Mucosa of descending colon (tissue), 1 donor: ENCODE measurements around a stretch of chr1.

DNA sequence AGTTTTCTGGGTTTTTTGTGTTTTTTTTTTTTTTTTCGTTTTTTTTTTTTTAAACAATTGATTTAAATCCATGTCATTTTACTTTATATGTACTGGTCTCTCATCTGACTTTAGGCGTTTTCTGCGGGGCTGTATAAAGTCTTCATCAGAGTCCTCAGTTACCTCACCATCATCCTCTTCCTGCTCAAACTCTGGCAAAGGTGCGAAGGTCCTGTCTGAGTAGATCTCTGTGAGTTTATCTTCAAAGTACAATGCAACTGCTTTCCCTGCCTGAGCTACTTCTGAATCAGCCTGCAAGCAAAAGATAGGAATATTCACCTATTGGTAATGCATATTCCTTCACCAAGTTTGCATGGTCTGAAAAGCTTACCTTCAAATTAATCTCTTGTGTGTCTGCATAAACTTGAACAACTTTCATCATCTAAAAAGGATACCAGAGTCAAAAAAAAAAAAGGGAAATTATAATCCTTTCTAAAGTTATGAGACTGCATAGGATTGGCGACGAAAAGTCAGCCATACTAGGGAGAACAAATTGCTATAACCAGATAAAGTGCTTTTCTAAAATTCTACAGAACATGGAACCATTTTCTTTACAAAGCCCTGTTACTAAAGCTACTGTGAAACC, 113.3 kb downstream of the TRIM33 start:
- PRO-cap = no peak

DNA sequence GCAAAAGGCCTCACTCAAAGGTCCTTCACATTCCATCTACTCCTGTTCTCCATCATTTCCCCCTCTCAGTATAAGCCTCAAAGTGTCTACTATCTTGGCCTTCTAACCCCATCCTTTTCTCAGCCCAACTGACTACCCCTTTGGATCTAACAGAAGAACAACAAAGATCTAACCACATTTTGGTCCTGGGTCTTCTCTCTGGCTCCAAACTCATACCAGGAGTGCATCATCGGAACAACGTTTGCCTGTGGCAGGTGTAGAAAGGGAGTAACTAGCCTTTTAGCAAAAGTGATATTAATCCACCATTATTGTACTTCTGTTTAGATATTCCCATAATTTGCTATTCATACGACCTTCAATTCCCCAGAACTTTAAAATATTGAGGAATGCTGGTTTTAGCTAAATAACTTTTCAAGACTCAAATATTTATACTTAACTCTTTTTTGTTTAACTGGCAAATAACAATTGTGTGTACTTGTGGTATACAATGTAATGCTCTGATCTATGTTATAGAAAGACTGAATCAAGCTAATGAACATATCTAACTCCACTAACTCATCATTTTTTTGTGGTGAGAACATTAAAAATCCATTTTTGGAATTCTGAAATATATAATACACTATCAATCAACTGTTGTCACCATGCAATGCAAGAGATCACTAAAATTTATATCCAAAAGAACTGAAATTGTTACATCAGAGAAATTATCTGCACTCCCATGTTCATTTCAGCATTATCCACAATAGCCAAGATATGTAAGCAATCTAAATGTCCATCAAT, 90.6 kb downstream of the TRIM33 start:
- PRO-cap = no peak

DNA sequence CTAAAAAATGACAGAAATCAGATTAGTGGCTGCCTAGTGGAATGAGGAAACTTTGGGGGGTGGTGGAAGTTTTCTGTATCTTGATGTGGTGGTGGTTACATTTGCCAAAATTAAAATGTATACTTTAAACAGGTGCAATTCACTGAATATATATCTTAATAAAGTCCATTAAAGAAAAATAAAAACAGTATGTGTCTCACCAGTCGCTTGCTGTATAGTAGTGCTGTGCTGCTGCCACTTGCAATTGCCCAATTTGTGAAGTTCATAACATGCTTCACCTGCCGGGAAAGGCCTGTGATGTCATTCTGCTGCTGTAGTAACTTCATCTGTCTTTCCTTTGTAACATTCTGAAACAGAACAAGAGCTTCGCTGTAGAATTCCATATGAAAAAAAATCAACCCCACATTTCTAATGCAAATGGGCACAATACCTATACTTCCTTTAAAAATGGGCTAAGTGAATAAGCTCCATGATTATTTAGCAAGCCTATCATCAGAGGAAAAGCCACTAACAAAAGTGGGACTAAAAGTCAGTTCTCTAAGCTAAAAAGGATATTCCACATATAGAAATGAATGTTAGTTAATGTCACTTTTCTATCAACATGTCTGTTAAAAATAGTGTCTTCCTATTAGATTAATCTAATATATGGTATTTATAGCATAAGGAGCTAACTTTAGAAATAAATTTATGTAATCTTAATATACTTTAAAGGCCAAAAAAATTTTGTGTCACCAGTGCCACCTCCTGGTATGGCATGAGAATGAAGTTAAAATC, 83.3 kb downstream of the TRIM33 start:
- PRO-cap = no peak

DNA sequence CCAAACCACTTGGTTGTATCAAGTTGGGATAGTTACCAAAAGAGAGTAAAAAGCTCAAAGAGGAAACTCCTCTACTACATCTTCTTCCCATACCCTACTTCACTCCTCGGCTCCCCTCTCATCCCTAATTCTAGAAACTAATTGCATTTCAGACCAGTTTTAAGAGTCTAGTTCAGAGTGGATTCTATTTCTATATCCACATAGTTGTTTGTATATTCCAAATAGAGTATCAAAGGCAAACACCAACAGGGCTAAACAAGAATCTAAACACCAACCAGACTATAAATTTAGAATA, 29.8 kb upstream of the BCAS2 start:
- PRO-cap = no peak

- PRO-cap = no peak
Observed at GRCh38 chr1:114702678-114703020, 7.3 kb upstream of the AMPD1 start.

DNA sequence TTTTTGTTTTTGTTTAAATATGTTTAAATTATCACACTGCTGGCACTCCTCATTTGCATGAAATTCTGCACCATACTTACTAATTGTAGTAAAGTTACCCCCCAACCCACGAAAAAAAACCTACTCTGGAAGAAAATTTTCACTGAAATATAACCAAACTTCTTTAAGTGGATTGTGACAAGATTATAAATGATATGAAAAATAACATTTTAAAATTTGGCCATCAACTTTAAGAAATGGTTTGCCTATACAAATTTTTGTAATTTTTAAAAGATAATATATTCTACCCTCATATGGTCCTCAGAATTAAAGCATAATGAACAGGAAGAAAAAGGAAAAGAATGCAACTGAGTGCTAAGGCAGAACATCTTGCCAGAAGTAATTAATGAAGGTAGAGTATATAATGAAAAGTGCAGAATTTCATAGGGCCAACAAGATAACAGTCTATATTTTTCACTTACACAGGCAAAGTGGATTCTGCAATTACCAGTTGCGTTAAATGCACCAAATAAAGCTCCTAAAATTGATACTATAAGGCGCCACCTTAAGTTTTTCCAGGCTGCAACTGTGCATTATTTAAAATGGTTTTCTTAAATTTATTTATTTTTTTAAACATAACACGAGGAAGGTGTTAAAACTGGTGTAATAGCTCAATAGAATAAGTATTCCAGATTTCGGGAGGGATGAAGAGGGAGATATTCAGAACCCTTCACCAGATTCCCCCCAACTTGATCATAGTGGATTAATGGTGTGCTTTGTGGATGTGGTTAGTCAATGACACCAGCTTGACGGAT, 1.0 kb upstream of the NRAS start:
- PRO-cap = no peak

GRCh38 chr1:114732099-114732972, 15.8 kb upstream of the NRAS start:
- PRO-cap = no peak

DNA sequence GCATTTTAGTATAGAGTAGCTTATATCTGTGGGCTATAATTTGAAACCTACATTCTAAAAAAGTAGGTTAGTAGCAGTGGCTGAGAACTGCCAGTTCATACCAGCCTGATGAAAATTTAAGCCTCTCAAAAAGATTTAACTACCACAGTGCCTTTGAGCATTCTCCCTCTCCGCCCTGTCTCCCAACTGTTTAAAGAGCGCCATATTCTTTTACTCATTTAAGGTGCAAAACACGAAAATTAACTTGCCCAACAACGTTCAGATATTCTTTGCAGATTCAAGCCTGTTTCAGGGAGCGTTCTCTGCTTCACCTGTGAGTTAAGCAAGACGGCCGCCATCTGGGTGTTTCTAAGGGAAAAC, 1.3 kb downstream of the CSDE1 start:
- PRO-cap = no peak

GRCh38 chr1:114756889-114757832, 623 bp downstream of the CSDE1 start:
- PRO-cap = no peak

DNA sequence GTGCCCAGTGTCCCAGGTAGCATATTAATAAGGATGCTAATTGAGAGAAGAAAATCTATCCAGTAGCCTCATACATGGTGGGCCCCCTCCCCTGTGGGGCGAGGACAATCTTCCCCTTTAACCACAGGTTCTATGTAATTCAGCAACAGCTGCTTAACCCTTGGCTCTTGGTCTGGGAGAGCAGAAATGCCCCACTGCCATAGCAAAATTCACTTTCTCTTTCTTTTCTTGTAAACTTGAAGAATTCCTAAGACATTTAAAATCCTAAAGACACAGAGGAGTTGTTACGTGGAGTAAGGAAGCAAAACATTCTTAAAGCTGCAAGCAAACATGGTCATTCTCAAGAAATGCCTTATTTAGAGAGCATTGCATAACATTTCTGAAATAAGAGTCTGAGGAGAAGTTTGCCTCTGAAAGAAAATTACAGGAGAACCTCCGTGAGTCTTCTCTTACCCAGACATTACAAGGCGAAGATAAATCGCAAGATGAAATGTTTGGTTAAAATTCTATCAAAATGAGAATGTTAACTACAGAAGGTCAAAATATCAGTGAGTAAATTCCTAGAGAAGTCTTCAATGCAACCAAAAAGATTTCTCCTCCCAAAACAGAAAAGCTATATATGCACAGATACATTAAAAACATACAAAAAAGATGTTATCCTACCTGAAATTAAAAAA, 6.1 kb downstream of the NGF start:
- PRO-cap = no peak

- PRO-cap = no peak
Observed at GRCh38 chr1:115650862-115651373, 9.1 kb downstream of the VANGL1 start.

- PRO-cap = no peak
Observed at GRCh38 chr1:115711154-115711836, 57.2 kb downstream of the CASQ2 start.

DNA sequence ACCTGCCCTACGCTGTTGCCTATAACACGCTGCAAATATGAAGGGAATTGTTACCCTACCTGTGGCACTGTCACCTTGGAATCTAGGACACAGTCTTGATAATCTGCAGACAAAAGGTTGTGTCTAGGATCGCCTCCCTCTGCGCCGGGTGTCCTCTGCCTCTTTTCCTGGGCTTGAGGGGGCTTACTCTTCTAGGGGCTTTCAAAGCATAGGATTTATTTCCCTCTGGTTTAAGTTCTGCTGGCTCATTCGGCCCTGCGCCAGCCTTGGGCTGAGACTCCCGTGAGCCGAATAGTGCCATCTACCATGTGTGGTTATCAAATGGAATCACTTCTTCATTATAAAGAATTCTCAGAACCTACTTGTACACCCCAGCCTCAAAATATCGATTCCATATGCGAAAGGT, 728 bp downstream of the SLC22A15 start:
- PRO-cap = no peak

GRCh38 chr1:116168296-116168790, 57.1 kb downstream of the MAB21L3 start:
- PRO-cap = bidirectional peak, plus-strand start at chr1:116168560, minus-strand start at chr1:116168477

GRCh38 chr1:116333828-116334573, 39.0 kb upstream of the ATP1A1 start:
- PRO-cap = bidirectional peak, plus-strand start at chr1:116334356, minus-strand start at chr1:116334242

DNA sequence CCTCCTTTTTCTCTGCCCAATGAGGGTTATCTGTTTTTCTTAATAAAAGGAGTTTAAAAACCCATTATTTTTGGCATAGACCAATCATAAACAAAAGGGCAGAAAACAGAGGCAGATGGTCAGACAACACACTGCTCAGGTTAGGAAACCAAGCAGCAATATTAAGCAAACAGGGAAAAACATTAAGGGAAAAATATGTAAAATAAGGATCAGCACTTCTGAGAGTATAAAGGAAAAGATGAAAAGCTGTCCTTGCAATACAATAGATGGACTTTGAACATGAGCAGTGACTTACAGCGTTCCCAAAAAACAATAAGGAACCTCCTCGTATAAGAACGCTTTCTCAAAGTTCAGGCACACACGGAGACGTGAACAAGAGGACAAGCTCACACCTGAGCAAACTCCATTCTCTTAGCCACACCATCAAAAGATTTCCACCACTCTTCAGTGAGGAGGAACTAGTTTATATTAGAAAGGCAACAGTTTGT, 37.3 kb upstream of the ATP1A1 start:
- PRO-cap = bidirectional peak, plus-strand start at position 361 of the sequence, minus-strand start at position 240 of the sequence

- PRO-cap = bidirectional peak, plus-strand start at chr1:116373244, minus-strand start at chr1:116373063
Observed at GRCh38 chr1:116372938-116373173, 188 bp upstream of the ATP1A1 start.

GRCh38 chr1:116375984-116377103, 3.3 kb downstream of the ATP1A1 start:
- PRO-cap = bidirectional peak, plus-strand start at chr1:116376418, minus-strand start at chr1:116376572

- PRO-cap = no peak
Observed at GRCh38 chr1:116380845-116381317, 7.8 kb downstream of the ATP1A1 start.

GRCh38 chr1:116389946-116390494, 17.0 kb downstream of the ATP1A1 start:
- PRO-cap = no peak